ENCODE results near the genes ARMT1 and ESR1.

- PRO-cap = no peak
Observed at GRCh38 chr6:151045197-151046315, 180.1 kb downstream of the MTHFD1L start.

DNA sequence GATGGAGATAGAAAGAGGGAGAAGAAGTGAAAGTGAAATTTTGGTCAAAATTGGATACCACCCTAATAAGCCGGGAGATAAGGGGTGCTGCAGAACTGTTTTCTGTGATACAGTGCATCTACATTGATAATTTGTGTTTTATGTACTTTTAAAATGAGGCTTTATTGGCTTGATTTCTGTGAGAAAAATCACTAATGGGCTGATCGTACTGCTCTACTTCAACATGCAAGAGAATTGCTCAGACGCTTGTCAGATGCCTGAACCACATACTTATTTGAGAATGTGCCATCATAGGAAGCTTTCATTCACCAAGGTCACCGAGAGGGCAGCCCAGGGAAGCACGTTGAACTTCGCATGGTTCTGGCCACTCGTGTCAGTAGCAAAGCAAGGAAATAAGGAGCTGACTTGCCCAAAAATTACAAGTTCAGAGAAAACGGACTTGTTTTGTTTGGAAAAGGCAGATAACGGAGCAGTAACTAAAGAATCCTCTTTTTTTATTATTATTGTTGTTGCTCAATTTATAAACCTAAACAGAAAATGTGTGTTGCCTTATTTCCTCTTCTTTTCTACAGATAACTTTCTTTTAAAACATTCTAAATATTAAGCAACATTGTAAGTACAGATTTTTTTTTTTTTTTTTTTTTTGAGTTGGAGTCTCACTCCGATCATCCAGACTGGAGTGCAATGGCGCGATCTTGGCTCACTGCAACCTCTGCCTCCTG, 168.4 kb upstream of the AKAP12 start:
- PRO-cap = unidirectional peak, minus-strand start at position 225 of the sequence

GRCh38 chr6:151228995-151229802, 10.6 kb upstream of the AKAP12 start:
- PRO-cap = no peak

DNA sequence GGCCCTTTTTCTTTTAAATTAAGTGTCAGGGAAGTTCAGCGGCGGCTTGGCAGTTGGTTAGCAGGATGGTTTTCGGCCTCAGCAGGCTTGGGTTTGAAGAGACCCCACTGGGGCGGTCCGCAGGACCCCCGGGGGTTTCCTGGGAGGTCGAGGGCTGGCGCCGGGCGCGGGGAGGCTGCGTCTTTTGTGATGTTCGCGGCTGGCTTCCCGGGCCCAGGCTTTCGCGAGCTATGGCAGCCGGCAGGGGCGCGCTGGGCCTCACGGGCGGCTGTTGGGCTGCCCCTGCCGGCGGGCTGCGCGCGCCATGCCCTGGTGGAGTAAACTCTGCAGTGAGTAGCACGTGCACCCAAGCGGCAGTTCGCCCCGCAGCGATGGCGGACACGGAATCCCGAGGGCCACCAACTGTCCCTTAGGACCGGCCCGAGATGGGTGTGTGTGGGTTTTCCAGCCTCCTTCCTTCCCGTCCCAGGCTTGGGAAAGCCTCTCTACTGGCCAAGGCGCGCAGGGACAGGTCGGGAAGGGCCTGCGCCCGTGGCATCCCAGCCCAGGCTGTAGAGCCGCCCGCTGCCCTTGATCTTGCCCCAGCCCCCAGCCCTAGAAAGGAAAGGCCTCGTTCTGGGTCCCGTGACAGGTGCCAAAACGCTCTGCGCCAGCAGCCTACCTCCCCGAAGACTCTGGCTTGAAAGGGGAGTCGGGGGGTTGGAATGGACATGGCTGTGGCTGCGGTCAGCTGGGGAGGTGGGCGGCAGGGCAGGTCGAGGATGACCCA, 49.8 kb downstream of the ZBTB2 start:
- PRO-cap = no peak

DNA sequence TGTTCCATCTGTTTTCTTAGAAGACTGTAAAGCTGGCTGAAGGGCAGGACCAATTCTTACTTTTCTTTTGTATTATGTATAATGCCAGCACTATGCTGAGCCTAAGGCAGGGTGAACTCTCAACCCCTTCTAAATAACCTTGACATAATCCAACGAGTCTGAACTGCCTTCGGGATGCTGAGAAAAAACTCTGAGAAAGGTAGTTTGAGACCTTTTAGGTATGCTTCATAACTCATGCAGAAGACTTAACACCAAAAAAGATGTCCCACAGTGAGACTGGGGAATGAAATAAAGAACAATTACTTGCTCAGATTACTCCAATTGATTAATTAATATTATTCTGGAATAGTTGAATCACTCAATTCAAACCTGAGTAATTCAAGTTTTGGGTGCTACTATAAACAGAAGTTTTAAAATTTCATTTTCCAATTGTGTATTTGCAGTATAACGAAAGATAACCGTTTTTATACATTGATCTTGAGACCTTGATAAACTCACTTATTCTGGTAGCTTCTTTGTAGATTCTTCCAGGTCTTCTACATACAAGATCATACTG, 19.1 kb upstream of the ZBTB2 start:
- PRO-cap = no peak

- PRO-cap = no peak
Observed at GRCh38 chr6:151445901-151446638, 5.9 kb downstream of the RMND1 start.

DNA sequence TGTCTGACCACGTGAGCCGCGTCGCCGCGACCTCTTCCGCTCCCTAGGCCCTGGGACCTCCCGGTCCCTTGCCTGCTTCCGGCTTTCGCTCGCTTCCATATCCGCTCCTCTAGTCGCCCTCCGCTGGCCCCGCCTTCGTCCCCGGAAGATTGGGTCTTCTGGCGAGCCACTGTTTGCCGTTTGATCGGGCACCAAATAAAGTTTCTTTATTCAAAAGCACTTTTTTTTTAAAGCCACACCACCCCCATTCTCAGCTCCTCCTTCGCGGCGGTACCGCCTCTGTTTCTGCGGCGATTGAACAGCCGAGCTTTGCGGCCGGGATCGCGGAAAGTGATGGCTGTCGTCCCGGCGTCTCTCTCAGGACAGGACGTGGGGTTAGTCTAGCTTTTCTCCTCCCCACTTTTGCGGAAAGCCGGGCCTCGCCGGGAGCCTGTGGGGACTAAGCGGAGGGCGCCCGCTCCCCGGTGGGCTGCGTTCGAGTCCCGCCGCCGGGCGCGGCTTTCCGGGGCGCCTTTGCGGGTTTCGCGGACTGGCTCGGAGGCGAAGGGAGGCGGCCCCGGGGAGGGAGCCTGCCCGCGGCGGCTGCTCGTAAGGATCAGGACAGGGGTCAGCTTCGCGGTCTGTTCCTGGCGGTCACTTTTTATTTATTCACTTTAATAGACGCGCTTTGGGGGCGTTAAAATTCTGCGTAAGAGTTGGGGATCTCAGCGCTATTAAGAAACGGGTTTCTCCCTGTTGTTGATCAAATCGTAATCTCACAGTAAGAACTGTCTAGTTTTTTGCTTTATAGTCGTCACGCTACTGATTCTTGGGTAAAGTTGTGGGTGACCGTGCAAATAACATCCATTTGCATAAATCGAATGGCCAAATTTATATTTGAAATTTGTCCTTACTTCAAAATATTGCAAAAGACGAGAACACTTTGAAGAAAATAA, at the start of gene ARMT1:
Gene ARMT1, plus strand, starts transcription at position 254 of the 935 bp plus-strand sequence.
- PRO-cap = bidirectional peak, plus-strand start at position 305 of the sequence, minus-strand start outside the sequence

GRCh38 chr6:151494248-151495007, 611 bp downstream of the CCDC170 start:
- PRO-cap = no peak

GRCh38 chr6:151806696-151807762, at the start of gene ESR1:
Gene ESR1 (plus strand): TSS chr6:151807682.
- PRO-cap = no peak

- PRO-cap = no peak
Observed at GRCh38 chr6:152063103-152063596, 255.7 kb downstream of the ESR1 start.

DNA sequence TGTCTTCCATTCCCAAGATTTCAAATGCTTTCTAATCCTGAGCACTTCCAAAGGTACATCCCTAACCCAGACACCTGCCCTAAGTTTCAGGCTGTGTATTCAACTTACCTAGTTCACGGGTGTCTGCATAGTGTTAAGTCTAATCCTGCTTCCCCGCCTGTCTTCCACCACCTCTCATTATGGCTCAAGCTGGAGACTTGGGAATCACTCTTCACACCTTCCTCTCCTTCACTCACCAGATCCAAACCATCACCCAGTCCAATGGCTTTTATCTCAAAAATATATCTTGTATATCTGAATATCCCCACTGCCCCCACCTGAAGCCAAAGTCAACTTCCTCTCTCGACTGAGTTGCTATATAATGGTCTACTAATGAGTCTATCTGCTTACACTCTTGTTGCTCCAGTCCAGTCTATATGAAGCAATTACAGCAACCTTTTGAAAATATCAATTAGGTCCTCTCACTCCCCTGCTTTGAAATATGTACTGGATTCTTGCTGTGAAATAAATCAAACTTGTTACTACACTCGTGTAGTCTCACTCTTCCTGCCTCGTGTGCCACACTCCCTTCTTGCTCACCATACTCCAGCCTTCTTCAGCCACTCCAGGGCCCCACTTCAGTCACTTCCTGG, 352.1 kb downstream of the SYNE1 start:
- PRO-cap = no peak

DNA sequence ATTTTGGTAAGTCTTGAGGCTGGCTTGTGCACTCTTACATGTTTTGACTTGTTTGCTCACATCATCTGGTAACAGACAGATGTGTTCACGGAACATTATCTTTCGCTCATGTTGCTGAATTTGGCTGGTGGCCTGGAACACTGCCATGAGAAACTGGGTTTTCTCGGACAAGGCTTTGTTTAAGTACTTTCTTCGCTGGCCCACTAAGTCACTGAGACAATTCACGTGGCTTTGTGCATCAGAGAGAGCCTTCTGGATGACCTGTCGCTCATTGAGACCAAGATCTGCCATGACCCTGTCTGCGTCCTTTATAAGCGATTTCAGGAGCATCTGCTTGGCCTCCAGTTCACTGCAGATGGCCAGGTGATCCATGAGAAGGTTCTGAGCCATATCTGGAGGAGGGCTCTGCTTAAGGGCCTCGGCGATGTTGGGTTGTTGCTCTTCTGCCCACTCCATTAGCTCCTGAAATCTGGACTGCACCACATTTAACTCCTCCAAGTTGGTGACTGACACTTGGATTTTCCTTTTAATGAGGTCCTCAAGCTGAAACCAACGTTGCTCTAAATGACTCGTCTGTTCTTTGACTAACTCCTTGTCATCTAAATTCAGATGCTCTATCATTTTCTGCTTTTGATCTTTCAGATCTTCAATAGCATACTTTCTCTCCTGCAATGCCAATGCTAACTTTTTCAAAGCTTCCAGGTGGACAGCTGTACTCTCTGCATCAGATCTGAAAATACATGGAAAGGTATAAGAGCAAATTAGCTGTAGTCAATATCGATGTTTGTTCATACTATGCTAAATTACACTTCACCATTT, 305.8 kb downstream of the SYNE1 start:
- PRO-cap = no peak

DNA sequence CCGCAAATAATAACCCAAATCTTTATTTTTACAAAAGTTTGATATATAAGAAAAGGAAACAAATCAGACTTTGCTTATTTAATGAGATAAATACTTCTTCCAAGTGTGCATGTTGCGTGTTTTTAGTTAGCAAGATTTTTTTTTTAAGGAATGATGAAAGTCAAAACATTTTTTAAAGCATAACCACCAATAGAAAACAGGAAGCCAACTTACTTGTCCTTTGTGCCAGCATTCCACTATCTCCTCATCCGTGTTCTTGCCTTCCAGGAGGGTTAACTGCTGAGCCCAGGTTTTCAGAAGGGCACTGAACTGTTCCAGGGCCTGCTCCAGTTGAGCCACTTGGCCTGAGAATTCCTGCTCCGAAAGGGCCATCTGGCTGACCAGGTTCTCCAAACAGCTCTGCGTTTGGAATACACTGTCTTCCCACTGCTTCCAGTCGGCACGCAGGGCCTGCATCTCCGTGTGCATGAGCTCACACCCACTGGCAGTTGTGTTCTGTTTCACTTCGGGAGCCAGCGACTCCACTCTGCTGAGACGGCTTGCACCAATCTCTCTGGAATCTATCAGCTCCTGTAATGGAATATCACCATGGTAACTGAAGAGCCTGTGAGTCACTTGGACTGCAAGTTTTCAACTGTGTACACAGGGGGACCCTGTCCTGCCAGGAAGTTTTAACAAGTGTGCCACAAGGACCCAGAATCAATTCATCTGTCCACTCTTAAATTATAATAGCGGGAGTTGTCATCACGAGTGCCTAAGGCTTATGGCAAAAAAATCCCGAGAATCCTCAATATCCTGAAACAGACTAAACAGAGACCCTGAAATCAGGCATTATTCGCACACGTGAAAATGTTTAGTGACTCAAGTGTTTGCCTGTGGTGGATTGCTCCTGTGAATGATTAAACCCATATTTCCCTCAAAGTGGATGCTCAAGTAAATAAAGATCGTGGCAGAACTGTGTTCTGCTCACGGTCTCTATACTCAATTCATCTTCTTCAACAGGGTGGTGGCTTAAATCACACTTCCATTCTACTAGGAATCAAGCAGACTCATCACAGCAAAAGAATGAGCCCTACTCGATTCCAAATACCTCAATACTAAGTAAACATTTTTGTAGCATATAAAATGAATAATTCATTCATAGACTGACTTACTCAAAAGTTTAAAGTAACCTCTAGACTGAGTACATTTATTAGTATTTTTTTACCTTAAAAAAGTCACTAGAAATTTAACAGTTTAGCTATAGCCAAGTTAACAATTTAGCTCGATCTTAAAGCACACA, 255.9 kb downstream of the SYNE1 start:
- PRO-cap = bidirectional peak, plus-strand start at position 641 of the sequence, minus-strand start at position 528 of the sequence; unidirectional peak, minus-strand start at position 988 of the sequence

- PRO-cap = unidirectional peak, plus-strand start at chr6:152698897
Observed at GRCh38 chr6:152698527-152699040, 887 bp downstream of the MYCT1 start.

DNA sequence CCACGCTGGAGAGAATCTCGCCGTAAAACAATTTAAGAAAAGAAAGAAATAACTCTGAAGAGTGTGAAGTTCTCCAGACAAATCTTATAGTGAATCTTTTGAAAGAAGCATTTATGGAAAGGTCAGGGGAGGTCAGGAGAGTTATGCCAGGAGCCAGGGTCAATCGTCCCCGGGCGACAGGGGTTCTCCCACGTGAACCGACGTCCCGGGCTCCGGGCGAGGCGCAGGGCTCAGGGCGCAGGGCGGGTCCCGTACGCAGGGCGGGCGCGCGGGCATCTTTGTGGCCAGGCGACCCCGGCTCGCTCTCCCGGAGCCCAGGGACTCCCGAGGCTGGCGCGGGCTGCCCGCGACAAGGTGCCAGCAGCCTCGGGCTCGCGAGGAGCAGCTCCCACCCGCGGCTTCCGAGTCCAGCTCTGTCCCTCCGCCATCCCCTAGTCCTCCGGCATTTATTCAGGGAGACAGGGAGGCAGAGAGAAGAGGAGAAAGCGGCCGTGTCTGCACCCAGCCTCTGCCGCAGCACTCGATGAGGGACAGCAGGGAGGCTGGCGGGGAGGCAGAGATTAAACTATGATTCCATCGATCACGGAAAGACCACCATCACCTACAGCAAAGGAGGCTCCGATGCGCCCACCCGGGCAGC, 1.3 kb downstream of the RGS17 start:
- PRO-cap = no peak

- PRO-cap = no peak
Observed at GRCh38 chr6:154256936-154257630, 99.5 kb downstream of the IPCEF1 start.

- PRO-cap = no peak
Observed at GRCh38 chr6:154329383-154330381, 26.9 kb downstream of the IPCEF1 start.

DNA sequence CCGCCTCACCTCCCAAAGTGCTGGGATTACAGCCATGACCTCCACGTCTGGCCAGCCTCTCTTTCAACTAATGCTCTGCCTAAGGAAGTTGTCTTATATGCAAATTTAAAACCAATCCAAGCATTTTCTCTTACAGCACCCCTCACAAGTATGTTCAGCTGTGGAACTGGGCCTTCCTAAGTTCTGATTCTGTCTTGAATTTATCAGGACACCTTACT, 26.1 kb downstream of the IPCEF1 start:
- PRO-cap = no peak

- PRO-cap = no peak
Observed at GRCh38 chr6:154438657-154439715, 71.5 kb downstream of the CNKSR3 start.

DNA sequence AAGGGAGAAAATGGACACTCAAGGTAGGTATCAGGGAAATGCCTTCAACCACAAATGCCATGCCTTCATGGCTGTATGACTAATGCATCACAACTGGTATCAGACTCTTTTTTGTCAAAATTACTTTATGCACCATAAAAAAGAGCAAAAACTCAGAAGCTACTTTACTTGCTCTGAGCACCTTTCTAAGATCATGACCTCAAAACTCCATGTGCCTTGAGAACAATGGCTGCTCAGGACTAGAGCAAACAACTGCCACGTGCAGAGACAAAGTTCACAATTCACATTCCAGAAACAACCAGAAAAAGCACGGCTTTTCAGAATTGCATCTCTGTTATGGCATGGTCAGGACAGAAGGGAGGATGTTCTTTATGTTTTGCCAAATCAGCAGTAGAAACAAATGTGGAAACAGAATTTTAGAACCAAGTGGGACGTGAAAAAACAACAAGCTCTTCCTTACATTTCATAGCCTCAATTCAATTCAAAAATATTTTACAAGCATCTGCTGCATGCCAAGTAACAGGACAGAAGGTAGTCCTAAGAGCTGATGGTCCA, 70.5 kb downstream of the CNKSR3 start:
- PRO-cap = no peak